Pericardium fibroblast (primary cell): ENCODE data around the genes CEP68 and RAB1A.

DNA sequence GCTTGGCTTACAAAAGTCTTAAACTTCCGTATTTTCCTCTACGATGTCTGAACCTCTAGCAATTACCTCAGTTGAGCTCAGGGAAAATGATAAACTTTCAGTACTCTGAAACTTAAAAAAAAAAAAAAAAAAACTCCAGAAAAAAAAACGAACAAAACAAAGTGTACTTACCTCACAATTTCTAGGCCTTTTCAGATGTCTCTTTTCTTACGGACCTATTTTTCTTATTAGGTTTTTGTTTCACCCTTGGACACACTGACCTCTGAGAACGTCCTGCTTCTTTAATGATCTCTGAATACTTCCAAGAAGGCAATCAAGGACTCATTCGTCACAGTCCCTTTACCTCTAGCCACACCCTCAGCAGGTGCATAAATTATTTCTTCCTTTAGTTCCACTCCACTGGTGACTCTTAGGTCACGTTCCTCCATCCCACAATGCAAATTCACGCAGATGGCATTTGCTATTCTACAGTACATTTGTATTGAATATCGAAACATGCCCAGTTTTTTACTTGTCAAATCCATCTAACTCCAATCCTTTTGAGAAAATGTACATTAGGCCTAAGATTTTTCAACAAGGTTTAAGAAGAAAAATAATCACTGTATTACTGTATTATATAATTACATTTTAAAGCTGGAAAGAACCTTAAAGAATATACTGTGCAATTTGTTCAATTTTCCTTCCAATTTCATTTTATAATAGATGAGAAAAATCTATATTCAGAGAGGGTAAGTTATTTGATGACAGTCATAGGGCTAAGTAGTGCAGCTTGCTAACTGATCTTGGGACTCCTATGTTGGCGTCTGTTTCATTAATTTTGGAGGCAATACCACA is 21.8 kb downstream of the PELI1 start:
- RAMPAGE, long total RNA = no peak

DNA sequence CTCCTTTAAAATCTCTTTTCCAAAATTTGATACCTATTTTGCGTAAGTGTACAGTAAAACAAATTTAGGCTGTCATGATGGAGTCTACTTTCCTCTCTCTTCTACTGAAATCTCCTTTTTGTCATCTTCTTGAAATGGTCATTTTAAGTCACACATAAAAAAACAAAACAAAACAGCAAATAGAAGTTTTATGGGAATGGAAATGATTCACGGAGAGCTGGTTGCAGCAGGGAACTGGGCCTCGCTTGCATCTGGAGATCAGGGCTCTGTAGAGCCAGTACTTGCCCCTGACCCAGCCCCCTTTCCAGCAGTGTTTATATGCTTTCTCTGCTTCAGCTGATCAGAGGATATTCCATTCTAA is 59.2 kb upstream of the PELI1 start:
- RAMPAGE, long total RNA = no peak

- RAMPAGE, long total RNA = no peak
Observed at GRCh38 chr2:64328395-64328753, 125.6 kb upstream of the LGALSL start.

DNA sequence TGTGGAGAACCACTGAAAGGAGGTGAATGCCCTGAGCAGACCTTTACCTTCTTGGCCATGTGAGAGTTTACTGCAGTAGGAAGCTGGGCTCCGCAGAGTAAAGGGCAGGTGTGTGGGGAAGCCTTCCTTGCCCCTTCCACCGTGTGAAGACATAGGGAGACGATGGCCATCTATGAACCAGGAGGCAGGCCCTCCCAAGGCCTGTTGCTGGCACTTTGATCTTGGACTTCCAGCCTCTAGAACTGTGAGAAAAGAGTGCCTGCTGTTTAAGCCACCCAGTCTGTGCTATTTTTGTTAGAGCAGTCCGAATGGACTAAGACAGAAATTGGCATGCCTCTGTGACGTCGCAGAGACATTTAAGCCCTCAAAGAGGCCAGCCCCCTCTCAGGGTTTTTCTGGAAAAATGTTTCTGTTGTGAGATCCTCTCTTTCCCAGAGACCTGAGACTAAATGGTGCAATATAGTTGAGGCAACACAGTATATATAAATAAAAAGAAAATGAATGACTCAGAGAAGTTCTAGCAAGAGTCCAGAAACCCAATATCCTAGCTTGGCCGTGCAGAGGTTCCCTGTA is 121.9 kb upstream of the LGALSL start:
- RAMPAGE, long total RNA = no peak

DNA sequence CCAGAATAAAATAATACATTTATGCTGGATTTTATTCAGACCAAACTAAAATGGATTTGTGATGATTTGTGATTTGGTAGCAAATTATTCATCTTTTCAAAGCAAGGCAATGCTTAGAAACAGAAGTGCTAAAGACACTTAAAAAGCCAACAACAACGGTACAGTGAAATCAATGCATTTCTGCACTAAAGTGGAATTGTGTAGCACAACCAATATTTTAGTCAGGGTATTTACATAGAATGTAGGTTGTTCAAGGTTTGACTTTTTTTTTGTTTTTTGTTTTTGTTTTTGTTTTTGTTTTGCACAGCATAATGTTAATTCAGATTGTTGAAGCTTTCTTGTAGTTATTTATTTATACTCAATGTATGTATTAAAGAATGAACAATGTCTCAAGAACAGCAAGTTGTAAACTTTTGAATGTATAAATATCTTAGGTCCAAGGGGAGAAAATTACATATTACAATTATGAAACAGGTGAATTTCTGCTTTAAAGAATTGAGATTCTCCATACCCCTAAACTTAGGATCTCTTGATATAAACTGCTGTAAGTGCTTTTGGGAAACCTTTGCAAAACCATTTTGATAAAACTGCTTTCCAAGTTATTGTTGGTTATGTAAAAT is 4.8 kb downstream of the LGALSL start:
- RAMPAGE, long total RNA = no peak

DNA sequence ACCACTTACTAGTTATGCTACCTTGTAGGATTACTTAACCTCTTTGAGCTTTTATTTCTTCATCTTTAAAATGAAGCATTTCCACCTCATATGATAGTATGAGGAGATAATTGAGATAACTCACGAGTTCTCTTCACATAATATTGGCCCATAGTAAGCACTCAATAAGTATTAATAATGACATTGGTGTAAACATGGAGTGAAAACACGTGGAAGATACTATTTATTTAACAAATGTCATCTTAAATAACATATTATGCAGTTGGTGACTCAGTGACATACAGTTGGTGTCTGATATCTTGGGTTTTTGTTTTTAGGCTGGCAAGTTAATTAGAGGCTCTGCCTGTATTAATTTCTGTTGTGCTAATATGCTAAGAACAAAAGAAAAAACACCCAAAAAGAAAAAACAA is 16.9 kb downstream of the AFTPH start:
- RAMPAGE, long total RNA = no peak

DNA sequence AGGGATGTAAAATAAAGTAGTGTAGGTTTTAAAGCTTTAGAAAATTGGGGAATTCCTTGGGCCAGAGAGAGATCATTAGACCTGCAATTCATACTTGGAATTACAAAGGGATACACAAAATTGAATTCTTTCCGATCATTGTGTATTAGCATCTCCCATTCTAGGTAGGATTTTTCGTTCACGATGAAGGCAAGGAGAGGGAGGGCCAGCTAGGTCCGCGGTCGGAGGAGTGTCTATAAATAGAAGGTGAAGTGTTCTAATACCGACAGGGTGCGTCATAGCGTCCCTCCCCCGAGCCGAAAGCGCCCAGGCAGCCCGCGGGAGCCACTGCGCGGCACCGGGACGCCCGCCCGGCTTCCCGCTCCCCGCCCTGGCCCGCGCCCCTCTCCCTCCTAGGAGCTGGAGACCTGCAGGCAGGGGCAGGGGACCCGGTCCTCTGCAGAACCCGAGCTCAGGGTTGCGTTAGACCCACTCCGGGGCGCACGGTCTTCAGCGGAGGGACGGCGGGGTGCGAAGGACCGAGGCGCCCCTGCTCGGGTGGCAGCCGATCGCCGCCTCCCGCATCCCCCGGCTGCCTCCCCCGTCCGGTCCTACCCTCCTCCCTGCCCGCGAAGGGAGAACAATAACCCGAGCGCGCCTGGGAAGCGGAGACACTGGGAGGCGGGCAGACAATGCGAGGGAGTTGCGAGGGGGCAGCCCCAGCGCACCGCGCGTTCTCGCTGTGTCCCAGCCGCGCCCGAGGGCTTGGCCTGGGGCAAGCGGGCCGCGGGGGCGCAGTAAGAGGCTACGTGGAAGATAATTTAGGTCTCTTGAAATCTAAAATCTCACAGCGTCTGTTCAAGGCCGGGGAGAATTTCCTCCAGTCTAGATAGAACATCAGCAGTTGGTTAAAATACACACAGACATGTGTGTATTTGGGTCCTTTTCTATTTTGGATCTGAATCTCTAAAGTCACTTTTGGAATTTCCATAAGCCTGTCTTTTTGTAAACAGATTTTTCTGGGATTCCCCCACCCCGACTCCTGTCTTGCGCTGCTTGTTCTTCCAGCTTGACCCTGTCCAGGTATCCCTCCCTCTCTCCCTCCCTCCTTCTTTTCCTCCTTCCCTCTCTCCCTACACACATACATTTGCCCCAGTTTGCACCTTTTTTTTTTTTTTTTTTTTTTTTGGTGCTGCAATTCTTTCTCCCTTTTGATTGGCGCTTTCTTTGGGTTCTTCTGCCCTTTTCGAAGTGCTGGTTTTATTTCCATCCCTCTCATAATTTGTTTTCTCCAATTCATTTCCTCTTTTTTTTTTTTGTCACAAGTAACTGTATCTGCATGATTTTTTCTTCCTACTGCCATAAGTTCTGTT is 114.4 kb upstream of the SERTAD2 start:
- RAMPAGE, long total RNA = no peak

DNA sequence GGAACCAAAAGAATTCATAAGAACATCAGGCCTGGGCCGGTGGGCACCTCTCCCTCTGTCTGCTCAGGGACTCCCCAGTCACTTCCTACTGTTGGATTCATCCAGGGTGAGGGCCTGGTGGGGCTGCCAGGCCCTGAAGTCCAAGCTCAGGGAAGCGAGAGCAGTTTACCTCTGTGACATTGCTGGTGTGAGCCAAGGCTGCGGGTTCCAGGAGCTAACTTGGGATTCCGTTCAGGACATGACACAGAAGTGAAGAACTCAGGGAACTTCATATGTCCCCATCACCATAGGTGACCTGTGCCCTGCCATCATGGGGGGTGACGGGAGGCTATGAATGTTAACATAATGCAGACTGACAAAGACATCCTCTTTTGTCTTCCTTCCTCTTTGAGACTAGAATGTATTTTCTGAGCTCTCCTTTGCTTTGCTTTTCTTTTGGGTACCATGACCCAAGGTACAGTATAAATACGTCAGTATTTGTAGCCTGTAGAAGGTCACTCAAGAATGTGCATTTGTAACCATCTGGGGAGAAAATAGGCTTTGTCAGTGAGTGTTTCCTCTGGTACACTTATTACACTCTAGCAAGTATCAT is 130.5 kb upstream of the SLC1A4 start:
- RAMPAGE, long total RNA = no peak

DNA sequence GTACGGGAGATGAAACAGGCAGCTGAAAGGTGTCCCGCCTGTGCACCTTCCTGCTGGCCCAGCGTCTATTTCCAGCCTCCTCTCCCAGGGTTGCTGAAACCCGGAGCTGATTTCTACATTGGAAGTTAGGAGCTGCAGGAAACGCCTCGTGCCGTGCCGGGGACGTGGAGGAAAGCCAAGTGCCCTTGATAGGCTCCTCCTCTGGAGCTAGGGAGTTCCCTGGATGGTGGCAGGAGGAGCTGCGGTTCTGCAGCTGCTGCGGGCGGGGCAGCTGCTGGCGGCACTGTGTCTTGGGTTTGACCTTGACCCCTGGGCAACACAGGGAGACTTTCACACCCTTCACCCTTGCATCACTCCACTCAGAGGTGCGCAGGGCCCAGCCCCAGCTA is 130.0 kb upstream of the SLC1A4 start:
- RAMPAGE, long total RNA = no peak

DNA sequence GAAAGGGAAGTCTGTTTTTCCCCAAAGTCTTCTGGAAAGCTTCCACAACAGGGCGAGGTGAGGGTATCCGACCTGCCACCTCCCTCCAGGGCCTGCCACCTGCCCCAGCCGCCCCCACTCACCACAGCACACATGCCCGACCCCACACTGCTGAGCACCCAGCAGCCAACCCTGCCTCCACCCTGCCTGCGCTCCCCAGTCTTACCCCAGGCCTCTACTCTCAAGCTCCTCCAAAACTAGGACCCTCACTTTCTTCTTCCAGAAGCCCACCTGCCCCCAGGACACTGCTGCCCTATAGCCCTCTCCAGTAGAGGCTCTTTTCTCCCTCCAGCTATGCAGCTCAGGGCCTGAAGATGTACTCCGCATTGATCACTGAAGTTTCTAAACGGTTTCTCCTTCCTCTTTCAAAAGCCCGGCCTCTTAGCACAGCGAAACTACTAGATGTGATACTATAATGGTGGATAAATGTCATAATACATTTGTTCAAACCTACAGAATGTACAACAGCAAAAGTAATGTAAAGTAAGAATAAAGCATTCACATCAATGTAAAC is 128.8 kb upstream of the SLC1A4 start:
- RAMPAGE, long total RNA = no peak

GRCh38 chr2:64862602-64863049 is 126.6 kb upstream of the SLC1A4 start:
- RAMPAGE, long total RNA = no peak

- RAMPAGE, long total RNA = no peak
Observed at GRCh38 chr2:65053246-65053593, 3.0 kb upstream of the CEP68 start.

- RAMPAGE, long total RNA = no peak
Observed at GRCh38 chr2:65056326-65057400, at the start of gene CEP68. Gene CEP68 (plus strand): TSS chr2:65056416.

- RAMPAGE, long total RNA = start-site peak on the minus strand at chr2:65130008-65130116, 1,101 and 770 reads in 2 replicates
Observed at GRCh38 chr2:65129853-65130376, at the start of gene RAB1A. Gene RAB1A (minus strand): TSS chr2:65130106.

DNA sequence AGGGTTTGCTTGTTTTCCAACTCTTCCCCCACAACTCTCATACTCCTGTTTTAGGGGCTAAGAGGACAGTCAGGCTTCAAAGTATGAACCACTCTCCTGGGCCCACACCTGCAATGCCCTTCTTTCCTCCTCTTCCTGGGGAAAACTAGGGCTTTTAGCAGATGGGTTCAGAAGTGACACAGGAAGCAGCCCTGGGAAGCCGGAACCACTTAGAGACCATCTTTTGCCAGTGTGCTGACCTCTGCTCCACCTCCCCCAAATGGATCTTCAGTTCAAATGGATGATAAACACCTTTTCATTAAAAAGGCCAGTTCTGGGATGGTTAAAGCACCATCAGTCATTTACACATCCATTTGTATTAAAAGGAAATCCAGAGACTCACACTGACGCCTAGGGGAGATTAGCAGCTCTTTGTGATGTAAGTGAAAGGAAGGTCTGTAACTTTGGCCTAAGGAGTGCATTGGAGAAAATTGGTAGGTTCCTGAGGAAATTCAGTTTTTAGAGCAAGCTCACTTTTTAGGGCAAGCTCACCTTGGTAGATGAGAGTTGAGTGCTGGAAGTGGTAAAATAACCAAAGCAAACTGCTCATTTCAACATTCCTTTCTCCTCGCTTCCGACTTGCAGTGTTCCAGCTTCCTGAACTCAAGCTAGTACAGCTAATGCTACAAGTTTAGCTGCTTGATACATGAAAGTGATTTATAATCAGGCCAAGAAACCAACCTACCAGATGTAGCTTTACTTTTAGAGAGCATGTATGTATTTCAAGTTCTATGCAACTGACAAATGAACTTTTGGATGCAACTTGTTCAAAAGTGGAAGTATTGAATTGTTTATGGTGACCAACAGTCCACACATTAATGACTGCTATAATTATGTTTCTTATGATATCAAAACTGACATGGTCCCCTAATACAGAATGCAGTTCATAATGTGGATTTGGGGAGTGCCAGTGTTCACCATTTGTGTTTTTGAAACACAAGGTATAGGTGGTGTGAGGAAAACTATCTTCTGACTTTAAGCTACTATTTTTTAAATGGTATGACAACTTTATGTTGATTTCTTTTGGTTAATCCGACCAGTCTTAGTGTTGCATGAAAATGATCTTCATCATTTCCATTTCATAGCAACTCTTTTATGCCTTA is 47.8 kb downstream of the ACTR2 start:
- RAMPAGE, long total RNA = no peak

DNA sequence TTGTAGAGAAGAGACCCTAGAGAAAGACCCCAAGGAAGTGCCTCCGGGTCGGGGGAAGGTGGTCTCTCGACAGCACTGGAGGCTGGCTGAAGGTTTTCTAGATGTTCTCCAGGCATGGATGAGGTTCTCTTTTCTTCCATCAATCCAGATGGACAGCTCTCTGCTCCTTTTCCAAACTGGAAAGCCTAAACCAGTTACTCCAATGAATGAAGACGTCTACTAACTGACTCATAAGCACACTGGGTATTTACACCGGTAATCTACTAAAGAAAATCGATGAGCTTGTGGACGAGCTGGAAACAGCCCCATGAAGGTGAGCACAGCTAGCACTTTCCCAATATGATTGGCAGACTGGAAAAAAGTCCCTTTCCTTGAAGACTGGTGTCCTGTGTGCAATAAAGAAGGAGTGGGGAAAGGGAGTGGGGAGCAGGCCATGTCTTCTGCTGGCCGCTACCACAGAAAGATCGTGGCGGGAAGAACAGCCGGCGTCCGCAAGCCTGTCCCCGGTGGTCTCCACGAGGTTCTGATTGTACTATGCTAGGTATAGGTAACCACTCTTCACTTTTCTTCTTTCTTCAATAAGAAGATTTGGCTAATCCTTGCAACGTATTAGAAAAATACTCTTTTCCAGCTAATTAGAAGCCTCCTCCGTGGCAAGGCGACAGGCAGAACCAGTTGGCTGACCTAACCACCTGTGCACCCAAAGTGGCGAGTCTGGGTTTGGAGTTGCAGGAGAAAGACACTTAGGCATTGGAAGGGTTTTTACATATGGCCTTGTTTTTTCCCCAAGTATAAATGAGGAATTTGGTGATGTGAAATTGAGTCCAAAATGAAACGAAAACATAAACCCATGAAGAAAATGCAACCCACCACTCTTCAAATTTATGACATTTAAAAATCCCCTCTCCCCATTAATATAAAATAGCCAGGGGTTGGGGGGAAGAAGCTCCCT is 84.2 kb downstream of the ACTR2 start:
- RAMPAGE, long total RNA = no peak

- RAMPAGE, long total RNA = no peak
Observed at GRCh38 chr2:65383746-65384369, 48.5 kb downstream of the SPRED2 start.

DNA sequence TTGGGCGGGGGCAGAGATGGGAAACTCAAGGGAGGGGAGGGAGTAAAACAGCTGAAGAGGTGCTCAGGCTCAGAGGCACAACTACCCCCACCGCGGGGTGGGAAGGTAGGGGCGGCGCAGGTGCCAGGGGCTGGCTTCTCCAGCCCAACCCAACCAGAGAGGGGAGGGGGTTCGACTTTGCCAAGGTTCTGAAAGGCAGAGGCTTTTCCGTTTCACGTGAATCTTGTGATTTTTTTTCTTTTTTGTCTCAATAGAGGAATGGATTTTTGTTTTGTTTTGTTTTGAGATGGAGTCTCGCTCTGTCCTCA is 456 bp upstream of the SPRED2 start:
- RAMPAGE, long total RNA = no peak

DNA sequence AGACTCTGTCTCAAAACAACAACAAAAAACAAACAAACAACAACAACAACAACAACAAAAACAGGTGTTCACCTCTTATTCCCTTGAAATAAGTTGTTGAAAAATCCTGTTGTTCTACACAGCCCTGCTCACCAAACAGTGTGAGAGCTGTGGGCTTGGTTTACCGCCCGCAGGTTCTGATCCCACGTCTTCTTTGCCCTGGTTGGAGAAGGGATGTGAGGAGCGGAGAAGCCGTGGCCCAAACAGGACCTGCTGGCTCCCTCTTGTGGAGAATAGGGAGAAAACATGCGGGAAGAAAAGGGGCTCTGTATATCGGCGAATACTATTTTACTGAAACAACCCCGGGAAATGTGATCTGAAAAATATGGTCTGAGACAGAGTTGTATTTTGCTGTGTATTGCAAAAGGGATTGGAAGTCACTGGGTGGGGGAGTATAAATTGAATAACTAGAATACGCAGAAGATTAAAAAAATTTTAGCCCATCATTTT is 120.8 kb upstream of the SPRED2 start:
- RAMPAGE, long total RNA = no peak

DNA sequence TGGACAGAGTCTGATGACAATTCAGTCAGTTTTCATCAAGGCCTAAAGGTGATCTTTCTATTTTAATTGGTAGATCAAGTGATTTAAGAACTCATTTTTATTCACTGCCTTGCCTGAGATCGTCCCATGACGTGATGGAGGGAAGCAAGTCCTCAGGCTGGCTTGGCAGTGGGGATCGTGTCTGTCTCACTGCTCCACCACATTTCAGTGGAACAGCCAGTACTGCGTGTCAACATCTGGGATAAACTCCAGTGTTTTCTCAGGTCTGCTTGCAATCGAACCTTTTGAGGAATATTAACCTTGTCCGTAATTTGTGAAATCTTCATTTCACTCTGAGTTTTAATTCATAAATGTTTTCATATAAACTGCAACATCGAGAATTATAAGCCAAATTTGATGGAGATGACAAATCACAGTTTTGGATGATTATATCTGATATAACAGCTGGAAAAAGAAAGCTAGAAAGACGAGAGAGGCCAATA is 414.6 kb upstream of the SPRED2 start:
- RAMPAGE, long total RNA = no peak